Pulmonary lymph node (tissue), 1 donor: ENCODE results near the genes ZNF700, ZNF791 and RTBDN.

- PRO-cap: bidirectional peak, plus-strand start at chr19:11925082, minus-strand start at chr19:11924977; unidirectional peak, plus-strand start at chr19:11925387
Observed at GRCh38 chr19:11924814-11925764, at the start of gene ZNF700. TSS of gene ZNF700 (plus strand) at chr19:11925107.

GRCh38 chr19:12145323-12146104 lies 5.4 kb upstream of the ZNF20 start:
- PRO-cap: no peak

DNA sequence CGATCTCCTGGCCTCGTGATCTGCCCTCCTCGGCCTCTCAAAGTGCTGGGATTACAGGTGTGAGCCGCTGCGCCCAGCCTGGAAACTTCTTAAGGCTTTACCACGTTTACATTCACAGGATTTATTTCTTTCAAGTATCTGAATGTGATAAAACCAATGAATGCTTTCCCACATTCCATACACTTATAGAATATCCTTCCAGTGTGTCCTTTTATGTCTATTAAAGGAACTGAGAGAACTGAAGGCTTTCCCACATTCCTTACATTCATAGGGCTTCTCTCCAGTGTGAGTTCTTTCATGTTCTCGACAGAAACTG lies 22.5 kb downstream of the ZNF44 start:
- PRO-cap: no peak

GRCh38 chr19:12288906-12289600 lies 5.6 kb downstream of the ZNF44 start:
- PRO-cap: no peak

- PRO-cap: bidirectional peak, plus-strand start at chr19:12610936, minus-strand start at chr19:12610809
Observed at GRCh38 chr19:12610400-12611657, at the start of gene ZNF791. TSS of gene ZNF791 (plus strand) at chr19:12610920.

GRCh38 chr19:12762811-12763603 lies 11.4 kb downstream of the BEST2 start:
- PRO-cap: no peak

DNA sequence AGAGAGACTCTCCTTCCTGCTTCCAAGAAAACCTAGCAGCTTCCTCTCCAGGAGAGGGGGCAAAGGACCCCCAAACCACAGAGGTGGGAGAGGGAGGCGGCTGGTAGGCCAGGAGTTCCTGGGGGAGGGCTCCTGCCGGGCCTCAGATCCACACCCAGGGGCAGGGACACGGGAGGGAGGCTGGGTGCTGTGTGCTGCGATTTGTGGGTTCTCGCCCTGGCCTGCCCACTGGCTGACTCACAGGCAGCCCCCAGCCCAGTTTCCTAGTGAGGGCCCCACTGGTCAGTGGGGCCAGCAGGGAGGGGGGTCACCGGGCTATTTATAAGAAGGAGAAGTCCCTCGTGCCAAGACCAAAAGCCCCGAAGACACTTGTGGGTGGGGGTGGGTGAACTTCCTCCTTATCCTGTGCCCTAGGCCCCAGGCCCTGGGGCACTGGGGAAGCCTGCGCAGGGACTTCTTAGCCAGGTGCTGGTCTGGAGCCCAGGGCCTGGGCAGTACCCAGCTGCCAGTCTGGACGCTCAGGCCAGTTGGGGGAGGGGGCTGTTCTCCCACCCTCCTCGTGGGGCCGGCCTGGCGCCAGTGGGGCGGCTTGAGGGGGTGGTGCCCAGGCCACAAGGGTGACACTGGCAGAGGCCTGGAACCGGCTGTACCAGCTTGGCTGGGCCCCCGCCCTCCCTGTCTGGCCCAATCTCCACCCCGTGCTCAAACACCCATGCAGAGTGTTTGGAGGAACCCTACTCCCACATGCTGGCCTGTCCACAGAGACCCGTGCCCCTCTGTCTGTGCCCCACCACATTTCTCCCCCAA lies 5.0 kb upstream of the JUNB start:
- PRO-cap: bidirectional peak, plus-strand start at position 347 of the sequence, minus-strand start at position 230 of the sequence; unidirectional peak, plus-strand start at position 717 of the sequence

GRCh38 chr19:12799736-12800706 lies 1.6 kb downstream of the PRDX2 start:
- PRO-cap: no peak

- PRO-cap: no peak
Observed at GRCh38 chr19:12834214-12834881, at the start of gene RTBDN. TSS of gene RTBDN (minus strand) at chr19:12834579.

DNA sequence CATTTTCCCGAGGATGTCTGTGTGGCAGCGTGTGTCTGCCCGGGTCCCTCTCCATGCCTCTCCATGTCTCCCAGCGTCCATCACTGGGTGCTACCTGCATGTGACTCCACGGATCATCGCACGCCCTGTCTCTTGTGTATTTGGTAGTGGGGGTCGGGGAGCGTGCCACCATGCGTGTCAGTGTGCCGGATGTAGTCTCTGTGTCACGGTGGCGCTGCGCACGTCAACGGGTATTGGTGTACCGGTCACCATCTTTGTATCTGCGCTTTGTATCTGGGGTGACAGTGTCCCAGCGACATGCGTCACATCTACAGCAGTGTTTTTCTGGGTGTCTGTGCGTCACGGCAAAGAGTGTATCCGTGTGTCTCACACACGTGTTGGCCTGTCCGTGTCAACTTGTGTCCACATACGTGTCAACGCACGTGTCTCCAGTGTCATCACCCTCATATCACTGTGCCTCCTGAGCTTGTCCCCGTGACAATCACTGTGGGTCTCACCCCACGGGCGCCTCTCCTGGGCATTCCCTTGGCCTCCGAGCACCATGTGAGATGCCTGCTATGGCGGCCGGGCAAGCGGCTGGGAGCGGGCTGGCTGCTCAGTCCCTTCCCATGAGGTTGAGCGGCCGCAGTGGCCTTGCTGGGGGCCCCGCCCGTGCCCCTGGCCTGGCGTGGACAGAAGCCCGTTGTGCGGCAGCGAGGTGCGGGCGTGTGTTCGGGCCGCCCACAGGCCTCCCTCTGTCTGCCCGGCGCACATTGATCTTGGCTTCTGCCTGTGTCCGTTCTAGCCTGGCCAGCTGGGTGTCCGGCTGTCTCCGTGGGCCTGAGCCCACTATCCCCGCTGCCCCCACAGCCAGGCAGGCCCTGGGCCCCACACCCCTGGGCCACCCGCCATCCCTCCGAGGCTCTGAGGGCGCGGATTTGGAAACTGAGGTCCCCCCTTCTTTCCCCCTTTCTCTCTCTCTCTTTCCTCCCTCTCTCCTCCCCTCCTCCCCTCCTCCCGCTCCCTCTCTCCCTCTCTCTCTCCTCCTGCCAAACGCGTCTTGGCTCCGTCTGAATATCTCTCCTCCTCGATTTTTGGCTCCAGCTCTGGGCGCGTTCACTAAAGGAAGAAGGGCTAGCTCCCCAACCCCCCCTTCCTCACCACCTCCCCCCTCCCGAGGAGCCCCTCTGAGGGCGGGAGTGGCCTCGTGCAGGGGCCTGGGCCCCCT lies 6.4 kb downstream of the NFIX start:
- PRO-cap: no peak

- PRO-cap: no peak
Observed at GRCh38 chr19:13011731-13012467, 16.6 kb downstream of the NFIX start.

DNA sequence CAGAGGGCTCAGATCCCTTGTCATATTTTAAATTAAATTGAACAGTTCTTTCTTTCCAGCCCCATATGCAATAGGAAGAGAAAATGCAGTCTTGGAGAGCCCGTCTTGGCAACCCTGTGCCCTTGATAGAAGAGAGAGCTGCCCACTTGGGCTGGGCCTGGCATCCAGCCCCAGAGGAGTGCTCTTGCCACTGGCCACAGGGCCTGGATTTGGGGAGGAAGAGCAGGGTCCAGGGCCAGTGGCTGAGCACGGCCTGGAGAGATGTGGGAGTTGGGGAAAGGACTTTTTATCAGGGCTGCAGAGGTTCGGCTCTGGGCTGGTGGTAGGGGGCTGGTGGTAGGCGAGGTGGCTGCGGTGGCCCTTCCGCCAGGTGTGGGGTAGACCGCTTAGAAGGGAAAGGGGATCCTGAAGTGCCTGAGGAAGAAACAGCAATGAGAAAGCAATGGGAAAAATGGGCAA lies 19.3 kb downstream of the NFIX start:
- PRO-cap: no peak

DNA sequence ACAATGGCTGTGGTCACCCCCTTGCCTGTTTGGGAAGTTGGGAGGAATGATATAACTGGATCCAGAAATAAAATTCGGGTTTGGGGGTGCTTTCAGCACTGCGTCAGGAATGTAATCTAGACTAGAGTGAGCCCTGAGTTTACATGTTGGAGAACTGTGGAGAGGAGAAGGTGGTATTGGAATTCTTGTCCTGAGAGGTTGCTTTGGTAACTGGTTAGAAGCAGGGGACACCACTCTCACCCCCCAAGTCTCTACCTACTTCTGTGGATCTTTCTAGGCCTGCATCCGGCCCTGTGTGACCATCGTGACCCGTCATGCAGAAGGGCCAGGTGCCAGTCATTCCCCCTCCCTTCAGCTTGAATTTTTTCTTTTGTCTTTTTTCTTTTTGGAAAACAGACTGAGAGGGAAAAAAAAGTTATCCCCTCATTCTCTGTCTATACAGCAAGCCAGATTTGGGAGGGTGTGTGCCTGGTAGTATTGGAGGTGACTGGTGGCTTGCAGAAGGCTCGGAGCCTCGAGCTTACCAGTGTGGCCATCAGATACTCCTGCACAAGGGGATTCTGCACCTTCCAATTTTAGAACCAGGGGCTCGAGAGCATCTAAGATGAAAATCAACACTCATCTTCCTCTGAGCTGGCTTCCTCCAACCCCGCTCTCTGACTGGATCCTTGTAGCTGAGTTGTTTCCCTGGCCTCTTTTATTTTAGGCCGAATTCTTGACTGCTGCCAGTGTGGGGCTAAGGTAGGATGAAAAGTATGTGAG lies 31.8 kb downstream of the NFIX start:
- PRO-cap: no peak

GRCh38 chr19:13052733-13053583 lies 49.7 kb downstream of the LYL1 start:
- PRO-cap: no peak

DNA sequence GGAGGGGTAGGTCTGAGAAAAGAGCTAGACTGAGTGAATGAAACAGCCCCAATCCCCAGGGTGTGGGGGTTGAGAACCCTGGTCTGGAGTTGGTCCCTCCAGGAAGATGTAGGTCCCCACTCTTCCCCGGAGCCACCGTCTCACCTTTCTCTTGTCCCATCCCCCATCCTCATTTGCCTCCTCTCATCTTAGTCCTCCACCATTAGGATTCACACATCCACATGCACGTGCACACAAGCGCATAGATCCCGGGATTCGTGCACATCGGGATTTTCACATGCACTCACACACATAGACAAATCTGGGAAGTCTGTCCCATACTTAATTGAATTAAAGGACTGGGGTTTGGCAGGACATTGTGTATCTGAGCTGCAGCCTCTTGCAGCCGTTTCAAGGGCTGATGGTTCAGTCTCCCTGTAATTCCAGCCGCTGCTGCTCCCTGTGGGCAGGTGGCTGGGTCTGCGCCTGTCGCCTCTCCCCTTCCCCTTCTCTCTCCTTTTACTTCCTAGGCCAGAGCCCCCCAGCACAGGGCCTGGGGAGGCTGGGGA lies 43.7 kb downstream of the LYL1 start:
- PRO-cap: no peak

GRCh38 chr19:13082754-13083424 lies 19.8 kb downstream of the LYL1 start:
- PRO-cap: no peak

- PRO-cap: no peak
Observed at GRCh38 chr19:13087759-13088309, 14.8 kb downstream of the LYL1 start.

- PRO-cap: unidirectional peak, plus-strand start at chr19:13096677
Observed at GRCh38 chr19:13096078-13096772, 6.4 kb downstream of the LYL1 start.

GRCh38 chr19:13132478-13132790 lies 14.4 kb downstream of the NACC1 start:
- PRO-cap: no peak

DNA sequence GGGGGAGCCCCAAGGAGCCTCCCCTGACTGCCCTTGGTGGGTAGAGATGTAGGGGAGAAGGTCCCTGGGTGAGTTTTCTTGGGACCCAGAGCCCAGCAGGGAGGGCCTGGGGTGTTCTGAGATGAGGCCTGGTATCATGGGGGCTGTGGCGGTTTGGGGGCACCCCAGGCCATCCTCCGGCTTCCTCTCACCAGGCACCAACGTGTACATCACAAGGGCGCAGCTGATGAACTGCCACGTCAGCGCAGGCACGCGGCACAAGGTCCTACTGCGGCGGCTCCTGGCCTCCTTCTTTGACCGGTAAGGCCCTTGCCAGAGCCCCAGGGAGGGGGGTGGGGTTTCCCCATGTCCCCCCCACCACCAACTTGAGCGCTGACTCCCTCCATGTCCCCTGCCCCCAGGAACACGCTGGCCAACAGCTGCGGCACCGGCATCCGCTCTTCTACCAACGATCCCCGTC lies 13.1 kb downstream of the STX10 start:
- PRO-cap: no peak